Mesenteric fat pad (tissue), 1 donor: ENCODE measurements around the genes EEF1A1, TMEM30A and IMPG1.

- PRO-cap: no peak
These were observed 340.4 kb downstream of the LMBRD1 start for GRCh38 chr6:69456436-69456741.

DNA sequence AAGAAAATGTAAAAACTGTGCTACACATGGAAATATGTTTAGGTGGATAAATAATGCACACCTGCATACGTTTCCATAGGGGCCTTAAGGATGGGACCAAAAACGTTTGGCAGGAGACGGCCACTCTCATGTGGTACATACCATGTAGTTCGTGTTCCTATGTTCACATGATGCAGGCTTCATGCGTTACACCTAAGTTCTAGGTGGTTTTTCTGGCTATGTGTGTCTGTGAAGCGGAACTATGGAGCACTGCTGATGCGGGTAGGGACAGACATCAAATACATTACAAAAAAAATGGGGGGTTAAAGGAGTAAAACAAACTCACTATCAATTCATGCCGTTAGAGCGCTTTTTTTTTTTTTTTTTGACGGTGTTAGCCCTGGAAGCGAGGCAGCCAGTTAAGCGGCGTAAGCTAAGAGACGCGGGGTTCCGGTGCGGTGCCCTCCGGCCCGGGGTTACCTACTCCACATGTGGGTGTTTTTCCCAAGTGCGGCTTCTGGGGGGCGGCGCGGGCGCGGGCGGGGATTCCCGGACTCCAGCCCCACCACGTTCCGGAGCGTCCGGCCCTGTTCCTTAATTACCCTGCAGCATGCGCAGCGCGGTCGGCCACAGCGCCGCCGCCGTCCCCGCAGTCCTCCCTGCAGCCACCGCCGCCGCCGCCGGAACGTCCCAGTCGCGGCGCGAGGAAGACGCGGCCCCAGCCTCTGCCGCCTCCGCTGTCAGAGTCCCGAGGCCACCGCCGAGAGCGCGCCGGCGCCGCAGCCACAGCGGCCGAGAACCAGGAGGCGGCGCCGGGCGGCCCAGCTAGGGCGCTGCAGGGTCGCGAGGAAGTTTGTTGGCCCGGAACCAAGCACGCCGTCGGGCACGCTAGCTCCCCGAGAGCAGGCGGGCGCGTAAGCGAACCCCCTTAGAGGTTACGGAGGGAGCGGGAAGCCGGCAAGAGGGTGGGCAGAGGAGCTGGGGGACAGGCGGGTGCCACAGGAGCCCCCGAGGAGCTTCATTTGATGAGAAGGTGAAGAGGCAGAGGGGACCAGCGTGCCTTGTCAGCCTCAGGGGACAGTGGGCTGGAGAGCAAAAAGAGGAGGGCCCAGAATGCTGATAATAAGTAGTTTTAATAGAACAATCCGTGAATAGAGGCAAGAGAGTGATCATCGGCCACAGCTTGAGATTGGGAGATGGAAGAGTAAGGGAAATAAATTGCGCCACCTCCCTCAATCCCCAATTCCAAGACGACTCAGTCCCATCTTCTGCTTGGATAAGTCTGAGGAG, 823 bp downstream of the COL19A1 start:
- PRO-cap: no peak

DNA sequence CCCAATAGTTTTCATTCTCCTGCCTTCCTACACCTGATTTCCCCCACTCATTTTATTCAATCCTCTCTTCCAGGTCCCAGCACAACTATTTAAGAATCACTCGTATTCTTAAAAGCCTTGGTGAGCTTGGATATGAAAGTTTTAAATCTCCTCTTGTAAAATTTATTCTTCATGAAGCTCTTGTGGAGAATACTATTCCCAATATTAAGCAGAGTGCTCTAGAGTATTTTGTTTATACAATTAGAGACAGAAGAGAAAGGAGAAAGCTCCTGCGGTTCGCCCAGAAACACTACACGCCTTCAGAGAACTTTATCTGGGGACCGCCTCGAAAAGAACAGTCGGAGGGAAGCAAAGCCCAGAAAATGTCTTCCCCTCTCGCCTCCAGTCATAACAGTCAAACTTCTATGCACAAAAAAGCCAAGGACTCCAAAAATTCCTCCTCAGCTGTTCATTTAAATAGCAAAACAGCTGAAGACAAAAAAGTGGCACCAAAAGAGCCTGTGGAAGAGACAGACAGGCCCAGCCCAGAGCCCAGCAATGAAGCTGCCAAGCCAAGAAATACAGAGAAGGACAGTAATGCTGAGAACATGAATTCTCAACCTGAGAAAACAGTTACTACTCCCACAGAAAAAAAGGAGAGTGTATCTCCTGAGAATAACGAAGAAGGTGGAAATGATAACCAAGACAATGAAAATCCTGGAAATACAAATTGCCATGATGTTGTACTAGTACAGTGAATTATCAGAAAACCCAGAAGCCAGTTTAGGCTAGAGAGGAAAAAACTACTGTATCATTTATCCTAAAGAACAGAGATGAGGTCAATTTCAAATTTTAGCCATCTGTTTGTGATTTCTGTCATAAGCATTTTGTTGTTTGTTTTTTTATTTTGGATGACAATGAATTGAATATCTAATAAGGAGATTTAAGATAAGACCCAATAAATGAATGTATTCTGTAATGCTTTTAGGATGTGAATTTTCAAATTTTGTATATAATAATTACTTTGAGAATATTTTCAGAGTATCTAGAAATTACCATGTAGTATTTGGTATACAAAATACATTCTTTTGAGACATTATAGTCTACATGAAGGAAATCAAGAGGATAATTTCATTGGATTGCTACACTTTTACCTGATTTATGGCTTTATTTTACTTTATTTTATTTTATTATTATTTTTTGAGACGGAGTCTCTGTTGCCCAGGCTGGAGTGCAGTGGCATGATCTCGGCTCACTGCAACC, 13.1 kb downstream of the OGFRL1 start:
- PRO-cap: no peak

- PRO-cap: no peak
These were observed 61.7 kb downstream of the OGFRL1 start for GRCh38 chr6:71350294-71350753.

GRCh38 chr6:71404073-71404674, 115.6 kb downstream of the OGFRL1 start:
- PRO-cap: no peak

DNA sequence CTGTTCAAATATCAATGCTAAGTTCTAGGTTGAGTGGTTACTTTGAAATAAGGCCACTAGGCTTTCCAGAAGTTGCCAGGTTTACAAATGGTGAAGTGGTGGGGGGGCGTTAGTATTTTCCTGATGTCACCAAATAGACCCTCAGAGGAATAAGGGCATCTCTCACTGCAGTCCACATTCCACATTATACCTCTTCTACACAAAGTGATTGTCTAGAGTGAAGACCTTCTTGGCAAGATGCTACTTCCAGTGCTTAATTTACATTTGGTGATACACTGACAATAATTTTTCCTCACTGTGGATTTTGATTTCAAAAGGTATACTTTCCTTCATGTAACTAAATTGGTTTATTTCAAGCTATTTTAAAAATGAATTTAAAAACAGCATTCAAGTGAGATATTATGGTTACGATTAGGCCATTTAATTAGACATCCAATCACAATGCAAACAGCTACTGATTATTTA, 129.3 kb downstream of the OGFRL1 start:
- PRO-cap: no peak

GRCh38 chr6:71469037-71469800, 180.6 kb downstream of the OGFRL1 start:
- PRO-cap: no peak

GRCh38 chr6:73475765-73476272, 14.3 kb downstream of the MTO1 start:
- PRO-cap: no peak

DNA sequence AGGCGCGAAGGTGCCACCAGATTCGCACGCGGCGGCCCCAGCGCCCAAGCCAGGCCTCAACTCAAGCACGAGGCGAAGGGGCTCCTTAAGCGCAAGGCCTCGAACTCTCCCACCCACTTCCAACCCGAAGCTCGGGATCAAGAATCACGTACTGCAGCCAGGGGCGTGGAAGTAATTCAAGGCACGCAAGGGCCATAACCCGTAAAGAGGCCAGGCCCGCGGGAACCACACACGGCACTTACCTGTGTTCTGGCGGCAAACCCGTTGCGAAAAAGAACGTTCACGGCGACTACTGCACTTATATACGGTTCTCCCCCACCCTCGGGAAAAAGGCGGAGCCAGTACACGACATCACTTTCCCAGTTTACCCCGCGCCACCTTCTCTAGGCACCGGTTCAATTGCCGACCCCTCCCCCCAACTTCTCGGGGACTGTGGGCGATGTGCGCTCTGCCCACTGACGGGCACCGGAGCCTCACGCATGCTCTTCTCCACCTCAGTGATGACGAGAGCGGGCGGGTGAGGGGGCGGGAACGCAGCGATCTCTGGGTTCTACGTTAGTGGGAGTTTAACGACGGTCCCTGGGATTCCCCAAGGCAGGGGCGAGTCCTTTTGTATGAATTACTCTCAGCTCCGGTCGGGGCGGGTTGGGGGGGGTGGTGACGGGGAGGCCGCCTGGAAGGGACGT, at the start of gene EEF1A1:
Gene EEF1A1 (minus strand): TSS at position 275 of the 686 bp plus-strand sequence.
- PRO-cap: bidirectional peak, plus-strand start at position 653 of the sequence, minus-strand start at position 275 of the sequence

GRCh38 chr6:73548451-73549133, 27.8 kb upstream of the EEF1A1 start:
- PRO-cap: no peak

DNA sequence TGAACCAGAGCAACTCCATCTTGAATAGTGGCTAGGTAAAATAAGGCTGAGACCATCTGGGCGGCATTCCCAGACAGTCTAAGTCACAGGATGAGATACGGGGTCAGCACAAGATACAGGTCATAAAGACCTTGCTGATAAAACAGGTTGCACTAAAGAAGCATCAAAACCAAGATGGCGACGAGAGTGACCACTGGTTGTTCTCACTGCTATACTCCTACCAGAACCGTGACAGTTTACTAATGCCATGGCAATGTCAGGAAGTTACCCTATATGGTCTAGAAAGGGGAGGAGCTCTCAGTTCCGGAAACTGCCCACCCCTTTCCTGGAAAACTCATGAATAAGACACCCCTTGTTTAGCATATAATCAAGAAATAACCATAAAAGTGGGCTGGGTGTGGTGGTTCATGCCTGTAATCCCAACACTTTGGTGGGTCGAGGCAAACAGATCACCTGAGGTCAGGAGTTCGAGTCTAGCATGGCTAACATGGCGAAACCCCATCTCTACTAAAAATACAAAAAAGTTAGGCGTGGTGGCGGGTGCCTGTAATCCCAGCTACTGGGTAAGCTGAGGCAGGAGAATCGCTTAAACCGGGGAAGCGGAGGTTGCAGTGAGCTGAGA, 44.0 kb upstream of the EEF1A1 start:
- PRO-cap: no peak

GRCh38 chr6:73704745-73705203, 8.8 kb downstream of the CD109 start:
- PRO-cap: no peak

DNA sequence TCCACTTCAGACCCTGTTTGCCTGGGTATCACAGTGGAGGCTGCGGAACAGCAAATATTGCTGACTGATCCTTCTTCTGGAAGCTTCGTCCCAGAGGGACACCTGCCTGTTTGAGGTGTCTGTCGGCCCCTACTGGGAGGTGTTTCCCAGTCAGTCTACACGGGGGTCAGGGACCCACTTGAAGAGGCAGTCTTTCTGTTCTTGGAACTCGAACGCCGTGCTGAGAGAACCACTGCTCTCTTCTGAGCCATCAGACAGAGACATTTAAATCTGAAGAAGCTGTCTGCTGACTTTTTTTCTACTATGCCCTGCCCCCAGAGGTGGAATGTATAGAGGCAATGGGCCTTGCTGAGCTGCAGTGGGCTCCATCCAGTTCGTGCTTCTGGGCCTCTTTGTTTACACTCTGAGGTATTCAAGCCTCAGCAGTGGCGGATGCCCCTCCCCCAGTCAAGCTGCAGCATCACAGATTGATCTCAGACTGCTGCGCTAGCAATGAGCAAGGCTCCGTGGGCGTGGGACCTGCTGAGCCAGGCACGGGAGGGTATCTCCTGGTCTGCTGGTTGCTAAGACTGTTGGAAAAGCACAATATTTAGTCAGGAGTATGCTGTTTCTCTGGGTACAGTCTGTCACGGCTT, 526.7 kb downstream of the CD109 start:
- PRO-cap: no peak

GRCh38 chr6:75284045-75285171, at the start of gene TMEM30A:
TSS of gene TMEM30A (minus strand) at chr6:75284792.
- PRO-cap: bidirectional peak, plus-strand start at chr6:75285014, minus-strand start at chr6:75284780

- PRO-cap: no peak
These were observed 71.5 kb upstream of the MYO6 start for GRCh38 chr6:75677369-75678200.

DNA sequence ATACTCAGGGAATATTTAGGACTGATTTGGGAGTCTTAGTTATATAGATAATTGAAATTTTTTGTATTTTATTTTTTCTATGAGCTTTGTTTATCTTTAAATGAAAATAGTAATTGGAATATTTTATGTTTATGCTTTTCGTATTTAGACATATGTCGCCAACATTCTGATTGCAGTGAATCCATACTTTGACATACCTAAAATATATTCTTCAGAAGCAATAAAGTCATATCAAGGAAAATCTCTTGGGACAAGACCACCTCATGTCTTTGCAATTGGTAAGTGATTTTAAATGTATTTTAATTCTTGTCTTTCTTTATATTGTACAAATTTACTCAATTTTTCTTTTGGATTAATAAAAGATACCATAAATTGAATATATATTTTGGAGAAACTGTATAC, 81.2 kb downstream of the MYO6 start:
- PRO-cap: no peak

- PRO-cap: no peak
These were observed at the start of gene IMPG1 for GRCh38 chr6:76072577-76073030. TSS of gene IMPG1 (minus strand) at chr6:76072662.

- PRO-cap: no peak
These were observed 586.5 kb downstream of the HTR1B start for GRCh38 chr6:76876731-76877310.

DNA sequence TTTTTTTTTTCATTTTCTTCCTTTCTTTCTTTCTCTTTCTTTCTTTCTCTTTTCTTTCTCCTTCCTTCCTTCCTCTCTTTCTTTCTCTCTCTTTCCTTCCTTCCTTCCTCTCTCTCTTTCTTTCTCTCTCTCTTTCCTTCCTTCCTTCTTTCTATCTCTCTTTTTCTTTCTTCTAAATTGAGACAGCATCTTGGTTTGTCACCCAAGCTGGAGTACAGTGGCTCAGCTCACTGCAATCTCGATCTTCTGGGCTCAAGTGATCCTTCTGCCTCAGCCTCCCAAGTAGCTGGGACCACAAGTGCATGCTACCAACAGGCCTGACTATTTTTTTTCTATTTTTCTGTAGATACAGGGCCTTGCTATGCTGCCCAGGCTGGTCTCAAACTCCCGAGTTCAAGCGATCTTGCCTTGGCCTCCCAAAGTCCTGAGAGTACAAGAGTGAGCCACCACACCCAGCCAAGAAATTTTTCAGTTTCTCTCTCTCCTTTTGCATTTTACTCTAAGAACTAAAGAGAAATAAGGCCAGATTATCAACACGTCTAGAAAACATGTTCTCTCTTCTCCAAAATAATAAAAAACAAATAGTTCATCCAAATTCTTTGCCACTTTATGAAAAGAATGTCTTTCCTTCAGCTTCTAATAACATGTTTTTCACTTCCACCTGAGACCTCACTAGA, 204.4 kb downstream of the HTR1B start:
- PRO-cap: no peak

- PRO-cap: no peak
These were observed 2.6 kb upstream of the MEI4 start for GRCh38 chr6:77649991-77650797.